Renal cortical epithelial cell (primary cell): ENCODE data around the genes MFSD6L, MYH1 and MYH3.

GRCh38 chr17:8798737-8799931, at the start of gene MFSD6L:
MFSD6L (minus strand) TSS chr17:8799365.
- RRBS = 19% methylated on average over 32 of the region's 77 CpGs

GRCh38 chr17:9057329-9057798, 36.1 kb downstream of the NTN1 start:
- RRBS = no CpG with 5 or more reads among the region's 11 CpGs

DNA sequence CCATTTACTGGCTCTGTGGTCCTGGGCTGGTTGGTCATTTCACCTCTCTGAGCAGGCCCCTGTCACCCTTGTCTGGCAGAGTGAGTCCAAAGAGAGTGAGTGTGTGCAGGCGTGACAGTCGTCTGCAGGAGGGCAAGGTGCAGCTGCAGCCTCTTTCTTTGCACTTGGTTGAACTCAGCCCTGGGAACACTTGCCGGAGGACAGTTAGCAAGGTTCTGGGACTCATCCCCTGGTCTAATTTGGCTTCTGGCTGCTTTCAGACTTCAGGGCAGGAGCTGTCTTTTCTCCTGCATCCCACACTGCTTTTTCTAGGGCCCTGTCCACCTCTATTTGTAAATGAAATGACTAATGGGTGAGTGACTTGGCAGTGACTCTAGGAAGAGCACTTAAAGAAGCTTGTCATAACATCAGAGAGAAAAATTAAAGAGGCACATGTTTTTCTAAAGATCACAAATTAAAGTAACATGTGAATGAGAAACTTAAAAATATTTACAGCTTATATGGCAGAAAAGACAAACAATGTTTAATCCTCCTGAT, 137.4 kb downstream of the NTN1 start:
- RRBS = no CpG with 5 or more reads among the region's 3 CpGs

GRCh38 chr17:9218828-9219349, 197.6 kb downstream of the NTN1 start:
- RRBS = no CpG with 5 or more reads among the region's 17 CpGs

DNA sequence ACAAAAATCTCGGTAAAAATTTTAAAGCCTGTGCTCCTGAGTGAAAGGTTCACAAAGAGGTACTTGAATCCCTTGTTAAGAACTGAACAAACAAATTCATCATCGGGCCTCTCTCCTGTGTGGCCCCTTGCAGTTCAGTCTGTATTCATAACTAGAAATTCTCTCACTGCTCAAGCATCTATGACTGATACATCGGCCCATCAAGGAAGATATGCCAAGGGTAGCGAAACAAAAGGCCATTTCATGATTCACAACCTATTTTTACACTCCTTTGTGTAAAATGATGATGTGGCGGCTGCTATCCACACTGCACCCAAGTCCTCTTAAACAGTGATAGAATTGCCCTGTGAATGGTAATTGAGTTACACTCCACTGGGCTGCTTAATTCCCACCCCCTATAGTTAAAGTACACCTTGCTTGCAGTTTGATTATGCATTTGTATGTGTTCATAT, 204.6 kb downstream of the STX8 start:
- RRBS = no CpG with 5 or more reads among the region's 5 CpGs

DNA sequence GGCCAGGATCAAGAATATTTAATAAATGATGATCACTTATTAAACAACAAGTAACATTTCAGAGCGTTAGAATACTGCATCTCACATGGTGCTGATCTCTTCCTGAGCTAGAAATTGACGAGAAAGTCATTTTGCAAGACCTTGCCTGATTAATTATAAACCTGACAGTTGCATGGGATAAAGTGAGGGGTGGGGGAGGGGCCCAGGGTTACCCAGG, 1.0 kb upstream of the USP43 start:
- RRBS = no CpG with 5 or more reads among the region's 2 CpGs

- RRBS = no CpG with 5 or more reads among the region's 6 CpGs
Measured at GRCh38 chr17:9703528-9704244, 58.4 kb downstream of the USP43 start.

DNA sequence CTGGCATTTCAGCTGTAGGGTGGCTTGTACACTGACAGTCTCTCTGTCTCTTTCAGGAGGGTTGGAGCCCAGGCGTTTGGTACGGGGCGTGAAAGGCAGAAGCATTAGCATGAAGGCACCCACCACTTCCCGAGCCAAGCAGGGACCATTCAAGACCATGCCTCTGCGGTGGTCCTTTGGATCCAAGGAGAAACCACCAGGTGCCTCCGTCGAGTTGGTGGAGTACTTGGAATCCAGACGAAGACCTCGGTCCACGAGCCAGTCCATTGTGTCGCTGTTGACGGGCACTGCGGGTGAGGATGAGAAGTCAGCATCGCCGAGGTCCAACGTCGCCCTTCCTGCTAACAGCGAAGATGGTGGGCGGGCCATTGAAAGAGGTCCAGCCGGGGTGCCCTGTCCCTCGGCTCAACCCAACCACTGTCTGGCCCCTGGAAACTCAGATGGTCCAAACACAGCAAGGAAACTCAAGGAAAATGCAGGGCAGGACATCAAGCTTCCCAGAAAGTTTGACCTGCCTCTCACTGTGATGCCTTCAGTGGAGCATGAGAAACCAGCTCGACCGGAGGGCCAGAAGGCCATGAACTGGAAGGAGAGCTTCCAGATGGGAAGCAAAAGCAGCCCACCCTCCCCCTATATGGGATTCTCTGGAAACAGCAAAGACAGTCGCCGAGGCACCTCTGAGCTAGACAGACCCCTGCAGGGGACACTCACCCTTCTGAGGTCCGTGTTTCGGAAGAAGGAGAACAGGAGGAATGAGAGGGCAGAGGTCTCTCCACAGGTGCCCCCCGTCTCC, 63.3 kb downstream of the DHRS7C start:
- RRBS = no CpG with 5 or more reads among the region's 28 CpGs

DNA sequence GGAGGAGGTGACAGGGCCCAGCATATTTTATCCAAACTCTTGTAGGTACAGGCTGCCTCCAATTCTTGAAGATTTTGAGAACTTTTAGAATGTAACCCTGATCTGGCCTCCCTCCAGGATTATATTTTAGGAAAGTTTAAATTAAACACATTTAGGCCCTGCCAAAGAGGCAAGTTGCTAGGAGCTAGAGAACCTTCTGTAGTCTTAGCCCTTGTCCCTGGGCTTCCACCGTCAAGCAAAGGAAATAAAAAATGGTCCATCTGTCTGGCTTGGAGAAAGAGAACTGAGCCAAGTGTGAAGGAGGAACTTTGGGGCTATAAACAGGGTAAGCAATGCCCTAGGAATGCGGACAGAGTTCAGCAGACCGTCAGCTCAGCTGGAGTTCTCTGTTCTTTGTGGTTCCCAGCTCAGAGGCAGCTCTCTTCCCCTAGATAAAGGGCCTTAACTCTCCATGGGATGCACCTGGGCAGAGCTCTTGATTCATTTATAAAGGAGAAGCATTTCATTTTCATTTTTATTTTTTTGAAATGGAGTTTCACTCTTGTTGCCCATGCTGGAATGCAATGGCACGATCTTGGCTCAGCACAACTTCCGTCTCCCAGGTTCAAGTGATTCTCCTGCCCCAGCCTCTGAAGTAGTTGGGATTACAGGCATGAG, 29.6 kb downstream of the RCVRN start:
- RRBS = no CpG with 5 or more reads among the region's 5 CpGs

GRCh38 chr17:10014126-10014743, 109.2 kb upstream of the RCVRN start:
- RRBS = no CpG with 5 or more reads among the region's 13 CpGs

- RRBS = 90% methylated on average over 3 of the region's 32 CpGs
Measured at GRCh38 chr17:10063462-10064644, 134.6 kb downstream of the GAS7 start.

GRCh38 chr17:10097184-10097585, 101.2 kb downstream of the GAS7 start:
- RRBS = 91% methylated on average over 4 of the region's 7 CpGs

GRCh38 chr17:10518327-10518691, at the start of gene MYH1:
MYH1 (minus strand) TSS chr17:10518542.
- RRBS = no CpG with 5 or more reads among the region's 5 CpGs

DNA sequence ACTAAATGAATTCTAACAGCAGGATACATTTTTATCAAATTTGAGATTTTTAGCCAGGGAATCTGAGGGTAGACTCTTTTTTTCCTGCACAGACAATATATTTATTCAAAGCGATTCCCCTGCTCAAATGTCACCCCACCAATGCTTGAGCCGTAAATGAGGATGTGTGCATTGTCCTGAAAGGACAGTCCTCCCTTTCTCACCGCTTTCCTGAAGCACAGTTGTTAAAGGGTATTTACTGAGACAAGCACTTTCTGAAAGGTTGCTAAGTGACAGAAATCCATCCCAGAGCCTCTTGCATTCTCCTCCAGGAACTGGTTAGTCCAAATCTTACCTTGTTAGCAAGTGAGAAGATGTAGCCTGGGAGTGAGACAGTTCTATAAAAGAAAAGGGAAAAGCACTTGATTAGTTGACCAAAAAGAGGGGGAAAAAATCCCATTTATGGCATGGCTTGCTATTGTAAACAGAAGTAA, 381 bp downstream of the MYH2 start:
- RRBS = no CpG with 5 or more reads among the region's 3 CpGs

GRCh38 chr17:10605237-10605698, 51.8 kb downstream of the MYH3 start:
- RRBS = no CpG with 5 or more reads among the region's 4 CpGs

GRCh38 chr17:10656934-10657434, at the start of gene MYH3:
MYH3 (minus strand) TSS chr17:10657309.
- RRBS = 80% methylated on average over 3 of the region's 13 CpGs

DNA sequence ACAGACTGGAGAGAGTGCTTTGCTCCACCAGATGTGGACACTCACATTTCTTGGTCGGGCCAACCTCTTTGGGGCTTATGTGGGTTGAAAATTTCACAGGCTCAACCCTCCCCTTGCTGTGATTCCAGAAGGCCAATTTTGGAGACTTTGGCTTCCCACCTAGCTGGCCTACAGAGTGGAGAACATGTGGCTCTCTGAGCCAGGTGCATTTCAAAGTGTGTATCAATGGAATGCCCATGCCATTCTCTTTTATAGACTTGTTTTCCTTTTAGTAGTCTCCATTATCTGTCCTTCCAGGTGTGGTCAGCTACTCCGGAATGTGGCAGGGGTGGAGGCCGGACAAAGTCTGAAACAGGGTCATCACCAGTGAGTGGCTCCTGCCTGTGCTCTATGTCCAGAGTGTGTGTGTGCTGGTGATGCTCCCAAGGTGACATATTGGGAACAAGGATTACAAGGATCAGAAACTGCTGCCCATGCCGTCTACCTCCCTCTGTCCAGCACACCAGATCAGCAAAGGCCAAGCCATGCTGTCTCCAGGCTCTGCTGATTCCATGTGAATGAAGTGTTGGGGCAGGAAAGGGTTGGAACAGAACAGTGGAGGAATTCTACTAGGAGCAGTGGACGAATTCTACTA, 3.8 kb upstream of the TMEM220 start:
- RRBS = no CpG with 5 or more reads among the region's 5 CpGs

GRCh38 chr17:10756684-10757403, 27.0 kb upstream of the TMEM220 start:
- RRBS = no CpG with 5 or more reads among the region's 9 CpGs

DNA sequence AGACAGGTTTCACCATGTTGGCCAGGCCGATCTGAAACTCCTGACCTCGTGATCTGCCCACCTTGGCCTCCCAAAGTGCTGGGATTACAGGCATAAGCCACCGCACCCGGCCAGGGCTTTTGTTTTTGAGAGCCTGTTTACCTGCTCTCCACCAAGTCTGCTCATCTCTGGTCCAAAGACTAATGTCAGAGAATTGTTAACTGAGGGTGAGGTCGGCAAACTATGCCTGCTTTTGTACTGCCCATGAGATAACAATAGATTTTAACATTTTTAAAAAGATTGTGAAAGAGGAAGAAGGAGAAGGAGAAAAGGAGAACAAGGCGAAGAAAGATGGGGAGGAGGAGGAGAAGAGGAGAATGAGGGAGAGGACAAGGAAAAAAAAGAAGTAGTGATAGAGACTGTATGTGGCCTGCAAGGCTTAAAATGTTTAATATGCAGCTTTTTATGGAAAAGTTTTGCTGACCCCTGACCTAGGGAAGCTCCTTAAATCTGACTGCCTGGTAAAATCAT, 25.9 kb downstream of the TMEM238L start:
- RRBS = no CpG with 5 or more reads among the region's 6 CpGs

DNA sequence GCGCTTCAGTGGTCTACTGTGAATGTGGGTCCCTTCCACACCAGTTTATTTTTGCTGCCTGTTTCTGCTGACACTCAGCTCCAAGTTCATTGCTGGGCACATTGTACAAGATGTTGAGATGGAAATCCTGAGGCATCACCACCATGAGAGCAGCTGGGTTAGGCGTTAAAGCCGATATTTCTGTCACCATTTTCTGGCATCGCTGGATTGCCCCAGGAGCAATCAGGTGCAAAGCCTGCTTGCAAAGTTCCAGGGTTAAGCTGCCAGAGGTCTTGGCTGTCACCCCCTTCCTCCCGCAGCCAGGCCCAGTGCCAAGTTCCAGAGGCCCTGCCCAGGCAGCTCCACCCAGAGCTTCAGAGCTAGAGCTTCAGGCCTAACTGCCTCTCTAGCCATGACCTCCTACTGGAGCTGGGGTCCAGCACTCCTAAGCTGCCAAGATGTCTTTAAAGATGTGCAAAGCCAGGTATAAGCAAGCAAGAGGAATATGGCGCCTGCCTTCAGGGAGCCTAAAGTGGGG, 8.7 kb upstream of the TMEM238L start:
- RRBS = no CpG with 5 or more reads among the region's 6 CpGs